Airway epithelial cell (primary cell): Measurements from ENCODE around the gene EEF2.

DNA sequence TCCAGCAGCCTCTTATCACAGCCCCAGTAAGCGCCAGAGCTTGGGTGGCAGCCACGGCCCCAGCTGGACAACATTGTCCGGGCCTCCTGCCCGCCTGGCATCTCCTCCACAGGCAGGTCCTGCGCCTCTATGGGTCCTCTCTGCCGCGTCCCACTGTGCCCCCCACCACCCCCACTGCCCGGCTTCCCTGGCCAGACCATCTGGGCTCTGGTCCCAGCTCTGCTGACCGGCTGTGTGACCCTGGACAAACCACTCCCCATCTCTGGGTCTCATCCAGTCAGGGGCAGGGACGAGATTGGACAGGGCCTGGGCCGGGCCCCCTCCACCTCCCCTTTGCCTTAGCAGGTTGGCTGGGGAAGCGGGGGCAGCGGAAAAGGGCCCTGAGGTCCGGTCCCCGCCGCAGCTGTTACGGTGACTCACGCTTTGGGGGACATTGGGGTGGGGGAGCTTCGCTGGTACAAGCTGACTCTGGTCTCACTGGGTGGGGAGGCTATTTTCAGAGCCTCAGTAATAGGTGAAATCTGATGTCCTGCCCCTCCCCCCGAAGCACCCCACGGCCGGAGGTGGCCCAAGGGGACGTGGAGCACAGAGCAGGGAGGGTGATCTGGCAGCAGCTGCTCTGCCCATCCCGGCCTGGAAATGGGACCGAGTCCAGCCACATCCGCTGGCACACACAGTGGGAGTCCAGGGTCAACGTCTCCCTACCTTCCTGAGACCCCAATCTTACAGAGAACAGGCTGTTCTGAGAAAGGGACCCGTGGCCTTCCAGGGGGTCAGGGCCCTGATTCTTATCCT, 9.0 kb downstream of the NFIC start:
- RAMPAGE, long total RNA: no peak

GRCh38 chr19:3411343-3412360, 45.3 kb downstream of the NFIC start:
- RAMPAGE, long total RNA: no peak

DNA sequence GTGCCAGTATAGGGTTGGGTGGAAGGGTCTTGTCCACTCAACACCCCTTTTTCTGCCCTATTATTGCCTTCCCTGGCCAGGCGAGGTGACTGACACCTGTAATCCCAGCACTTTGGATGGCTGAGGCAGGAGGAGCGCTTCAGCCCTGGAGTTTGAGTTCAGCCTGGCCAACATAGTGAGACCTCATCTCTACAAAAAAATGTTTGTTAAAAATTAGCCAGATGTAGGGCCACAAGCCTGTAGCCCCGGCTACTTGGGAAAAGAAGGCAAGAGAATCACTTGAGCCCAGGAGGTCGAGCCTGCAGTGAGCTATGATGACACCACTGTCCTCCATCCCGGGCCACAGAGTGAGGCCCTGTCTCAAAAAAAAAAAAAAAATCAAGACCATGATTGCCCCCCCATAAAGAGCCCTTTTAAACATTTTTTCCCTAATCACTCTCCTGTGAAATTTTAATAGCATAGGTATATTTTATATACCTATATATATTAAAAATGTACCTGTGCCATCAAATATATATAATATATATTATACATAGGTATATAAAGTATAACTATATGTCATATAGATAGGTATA, 49.5 kb downstream of the NFIC start:
- RAMPAGE, long total RNA: no peak

- RAMPAGE, long total RNA: no peak
These were observed 57.0 kb downstream of the SMIM24 start for GRCh38 chr19:3423333-3423776.

GRCh38 chr19:3434109-3434691, 46.1 kb downstream of the SMIM24 start:
- RAMPAGE, long total RNA: no peak

GRCh38 chr19:3507333-3507866, 1.3 kb downstream of the FZR1 start:
- RAMPAGE, long total RNA: no peak

DNA sequence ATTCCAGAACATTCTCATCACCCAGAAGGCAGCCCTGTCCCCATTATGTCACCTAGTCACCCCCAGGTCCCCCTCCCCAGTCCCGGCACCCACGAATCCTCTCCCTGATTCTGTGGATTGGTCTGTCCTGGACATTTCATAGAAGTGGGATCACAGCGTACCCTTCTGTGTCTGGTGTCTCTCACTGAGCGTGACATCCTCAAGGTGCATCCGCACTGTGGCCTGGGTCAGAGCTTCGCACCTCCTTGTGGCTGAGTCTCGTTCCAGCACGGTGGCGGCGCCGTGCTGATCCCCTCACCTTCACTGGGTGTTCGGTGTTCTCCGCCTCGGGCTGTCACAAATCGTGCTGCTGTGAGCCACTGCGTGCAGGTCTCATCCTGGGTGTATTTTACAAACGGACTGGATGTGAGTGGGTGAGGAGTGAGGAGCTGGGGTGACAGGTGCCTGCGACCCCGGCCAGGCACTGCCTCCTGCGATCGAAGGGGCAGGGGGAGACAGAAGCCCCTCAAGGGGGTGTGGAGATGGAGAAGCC, 528 bp upstream of the TEKTIP1 start:
- RAMPAGE, long total RNA: no peak

DNA sequence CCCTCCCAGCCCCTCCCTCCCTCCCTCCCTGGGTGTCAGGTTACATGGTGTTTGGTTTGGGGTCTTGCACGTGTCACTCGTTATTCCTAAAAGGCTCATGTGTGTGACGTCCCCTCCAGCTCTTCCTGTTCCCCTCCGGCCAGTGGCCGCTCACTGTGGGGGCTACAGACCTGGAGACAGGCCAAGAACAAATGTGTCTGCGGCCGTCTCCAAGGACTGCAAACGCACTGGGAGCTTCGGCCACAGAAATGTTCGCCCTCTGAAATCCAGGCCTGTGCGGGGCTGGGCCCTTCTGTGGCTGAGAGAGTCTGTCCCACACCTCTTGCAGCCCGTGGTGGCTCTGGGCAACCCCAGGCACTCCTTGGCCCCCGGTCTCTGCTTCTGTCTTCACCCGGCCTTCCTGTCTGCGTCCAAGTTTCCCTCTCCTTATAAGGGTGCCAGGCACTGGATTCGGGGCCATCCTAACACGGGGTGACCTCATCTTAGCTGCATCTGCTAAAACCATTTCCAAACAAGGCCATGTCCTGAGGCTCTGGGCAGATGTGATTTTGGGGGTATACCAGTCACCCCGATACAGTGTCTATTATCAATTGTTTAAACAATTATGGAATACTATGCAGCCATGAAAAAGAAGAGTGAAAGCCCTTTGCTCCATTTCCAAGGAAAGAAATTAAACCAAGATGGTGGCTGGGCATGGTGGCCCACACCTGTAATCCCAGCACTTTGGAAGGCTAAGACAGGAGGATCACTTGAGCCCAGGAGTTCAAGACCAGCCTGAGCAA, 502 bp downstream of the TEKTIP1 start:
- RAMPAGE, long total RNA: no peak

DNA sequence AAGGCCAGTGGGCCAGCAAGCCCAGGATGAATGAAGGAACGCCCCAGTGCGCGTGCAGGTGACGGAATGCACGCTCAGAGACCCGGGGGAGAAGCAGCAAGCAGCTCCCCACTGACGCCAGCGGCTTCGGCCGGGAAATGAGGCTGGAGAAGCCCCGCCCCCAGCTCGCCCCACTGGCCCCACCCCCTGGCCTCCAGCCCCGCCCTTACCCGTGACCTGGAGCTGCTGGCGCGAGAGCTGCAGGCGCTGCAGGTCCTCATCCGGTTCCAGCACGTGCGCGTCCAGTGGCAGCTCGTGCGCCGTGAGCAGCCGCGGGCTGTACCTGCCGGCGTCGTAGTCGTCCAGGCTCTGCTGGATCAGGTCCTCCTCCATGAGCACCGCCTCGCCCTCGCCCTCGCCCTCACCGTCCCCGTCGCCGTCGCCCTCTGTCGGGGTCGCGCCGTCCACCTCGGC, 6.2 kb upstream of the TBXA2R start:
- RAMPAGE, long total RNA: no peak

DNA sequence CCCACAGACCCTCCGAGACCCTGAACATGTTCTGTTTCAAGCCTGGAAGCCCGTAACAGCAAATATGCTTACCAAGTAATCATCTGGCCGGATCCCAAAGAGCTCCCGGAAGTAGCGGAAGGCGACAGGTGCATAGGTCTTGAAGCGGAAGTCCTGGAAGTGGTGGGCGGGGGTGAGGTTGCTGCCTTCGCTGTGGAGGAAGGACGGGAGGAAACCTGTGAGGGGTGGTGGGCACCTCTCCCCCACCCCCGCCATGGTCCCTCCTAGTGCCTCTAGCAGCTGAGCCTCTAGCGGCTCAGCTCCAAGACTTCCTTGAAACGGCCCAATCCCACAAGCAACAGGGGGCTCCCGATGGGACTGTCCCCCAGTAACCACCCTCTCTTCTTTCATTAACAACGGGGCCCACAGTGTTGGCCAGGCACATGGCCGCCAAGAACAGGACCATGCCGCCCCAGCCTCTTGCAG, 34.3 kb upstream of the CACTIN start:
- RAMPAGE, long total RNA: no peak

GRCh38 chr19:3698470-3699814, 1.3 kb downstream of the PIP5K1C start:
- RAMPAGE, long total RNA: no peak

DNA sequence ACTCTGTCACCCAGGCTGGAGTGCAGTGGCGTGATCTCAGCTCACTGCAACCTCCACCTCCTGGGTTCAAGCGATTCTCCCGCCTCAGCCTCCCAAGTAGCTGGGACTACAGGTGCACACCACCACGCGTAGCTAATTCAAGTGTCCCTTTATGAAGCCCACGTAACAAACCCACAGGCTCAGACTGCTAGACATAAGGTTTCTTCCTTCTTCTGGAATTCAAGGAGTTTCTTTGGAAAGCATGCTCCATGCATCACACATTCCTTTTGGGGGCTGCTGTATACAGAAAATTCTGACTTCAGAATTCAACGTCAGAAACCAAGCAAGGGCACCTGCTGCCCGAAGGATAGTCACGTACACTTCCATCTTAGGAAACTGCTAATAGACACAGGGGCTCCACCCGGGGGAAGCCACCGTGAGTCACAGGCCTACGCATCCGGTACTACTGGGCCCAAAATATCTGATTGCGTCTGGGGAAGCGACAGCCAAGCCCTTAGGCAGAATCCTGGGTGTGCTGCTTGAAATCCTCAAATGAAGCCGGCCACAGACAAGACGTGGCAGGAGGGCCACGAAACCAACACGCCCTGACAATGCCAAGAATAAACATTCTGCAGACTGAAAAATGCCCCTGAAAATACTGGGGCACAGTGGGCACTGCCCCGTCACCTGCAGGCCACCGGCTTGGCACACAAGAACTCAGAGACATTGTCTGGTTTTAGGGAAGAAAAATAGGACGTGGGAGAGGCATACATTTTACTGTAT, 40.5 kb downstream of the ZFR2 start:
- RAMPAGE, long total RNA: no peak

- RAMPAGE, long total RNA: no peak
These were observed 11.3 kb downstream of the DAPK3 start for GRCh38 chr19:3959375-3960220.

GRCh38 chr19:3968578-3969079, 2.3 kb downstream of the DAPK3 start:
- RAMPAGE, long total RNA: no peak

DNA sequence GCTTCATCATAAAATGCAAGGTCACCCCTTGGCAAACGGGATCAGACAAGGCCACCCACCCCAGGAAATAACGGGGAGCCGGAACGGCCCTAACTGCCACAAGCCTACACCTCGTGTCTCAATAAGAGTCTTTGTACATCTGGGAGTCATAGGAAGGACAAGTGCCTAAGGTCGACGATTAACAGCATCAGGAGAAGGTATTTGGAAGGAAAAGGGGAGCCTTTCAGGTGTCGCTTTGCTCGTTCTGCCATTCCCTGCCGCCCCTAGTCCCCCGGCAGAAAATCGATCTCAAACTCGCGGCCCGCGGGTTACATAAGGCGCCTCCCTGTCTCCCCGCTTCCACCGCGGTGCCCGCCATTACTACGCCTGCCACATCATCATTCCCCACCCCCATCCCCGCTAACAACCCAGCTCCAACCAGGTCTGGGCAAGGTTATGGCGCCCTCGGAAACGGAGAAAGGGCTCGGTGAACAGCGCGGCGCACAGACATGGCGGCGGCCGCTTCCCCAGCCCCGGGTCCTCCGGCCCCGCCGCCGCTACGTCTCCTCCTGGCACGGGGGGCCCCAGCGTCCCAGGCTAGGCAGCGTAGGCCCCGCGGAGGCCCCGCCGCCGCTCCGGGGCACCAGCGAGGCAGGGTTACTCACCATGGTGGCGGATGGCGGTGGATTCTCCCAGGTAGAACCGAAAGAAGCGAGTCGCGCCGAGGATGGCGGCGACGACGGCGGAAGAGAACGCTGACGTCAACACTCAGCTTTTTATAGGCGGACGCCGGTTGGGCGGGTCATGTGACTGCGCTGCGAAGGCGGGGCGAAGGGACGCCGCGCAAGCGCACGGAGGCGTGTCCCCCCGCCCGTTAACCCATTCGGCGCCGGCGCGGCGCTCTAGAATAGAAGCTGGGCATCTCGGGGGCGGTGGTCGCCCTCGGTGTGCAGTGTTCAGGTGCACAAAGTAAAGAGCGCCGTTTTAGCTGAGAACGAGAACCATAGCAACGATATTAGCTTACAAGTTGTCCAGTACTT, at the start of gene EEF2:
Gene EEF2, minus strand, starts transcription at position 730 of the 1,019 bp plus-strand sequence.
- RAMPAGE, long total RNA: start-site peak on the minus strand centred at position 722 of the sequence, 5 bp wide, 134 and 26 reads in 2 replicates

- RAMPAGE, long total RNA: no peak
These were observed 1.3 kb upstream of the ZBTB7A start for GRCh38 chr19:4068014-4068371.

DNA sequence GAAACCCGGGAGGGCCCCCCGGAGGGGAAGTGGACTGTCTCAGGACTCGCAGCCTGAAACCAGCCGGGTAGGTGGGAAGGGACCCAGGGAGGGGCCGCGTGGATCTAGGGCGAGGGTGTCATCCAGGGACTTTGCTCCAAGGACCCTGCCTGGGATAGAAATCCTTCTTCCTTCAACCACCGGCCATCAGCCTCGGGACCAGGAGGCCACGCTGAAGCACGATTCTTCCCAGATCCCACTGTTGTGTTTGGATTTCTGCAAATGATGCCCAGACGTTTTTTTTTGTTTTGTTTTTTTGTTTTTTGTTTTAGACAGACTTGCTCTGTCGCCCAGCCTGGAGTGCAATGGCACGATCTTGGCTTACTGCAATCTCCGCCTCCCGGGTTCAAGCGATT, 1.7 kb upstream of the ZBTB7A start:
- RAMPAGE, long total RNA: no peak

DNA sequence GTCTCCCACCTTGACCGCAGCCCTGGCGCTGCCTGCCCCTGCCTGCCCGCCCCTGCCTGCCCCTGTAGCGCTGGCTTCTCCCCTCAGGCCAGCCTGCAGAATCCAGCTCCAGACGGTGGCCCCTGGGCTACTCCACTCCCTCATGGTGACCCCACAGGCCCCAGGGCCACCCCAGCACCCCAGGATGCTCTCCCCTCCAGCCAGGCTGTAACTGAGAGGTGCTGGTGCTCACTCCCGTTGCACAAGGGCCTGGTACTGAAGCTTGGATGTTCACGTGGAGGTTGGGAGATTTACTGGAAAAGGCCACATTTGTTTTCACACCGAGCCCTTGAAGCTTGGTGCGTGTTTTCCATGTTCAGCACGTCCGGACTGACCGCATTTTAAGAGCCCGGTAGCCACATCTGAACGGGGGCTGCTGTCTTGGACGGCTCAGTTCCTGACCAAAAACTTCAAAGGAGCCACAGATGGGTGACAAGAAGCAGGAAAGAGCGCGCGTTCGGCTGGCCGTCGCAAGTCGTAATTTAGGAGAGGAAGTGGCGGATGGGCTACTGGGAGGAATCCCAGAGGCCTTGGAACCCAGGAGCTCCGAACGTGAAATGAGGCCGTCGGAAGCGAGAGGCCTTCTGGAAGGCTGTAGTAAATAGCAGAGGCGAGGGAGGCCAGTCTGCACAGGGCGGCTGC, 11.2 kb downstream of the MAP2K2 start:
- RAMPAGE, long total RNA: no peak

DNA sequence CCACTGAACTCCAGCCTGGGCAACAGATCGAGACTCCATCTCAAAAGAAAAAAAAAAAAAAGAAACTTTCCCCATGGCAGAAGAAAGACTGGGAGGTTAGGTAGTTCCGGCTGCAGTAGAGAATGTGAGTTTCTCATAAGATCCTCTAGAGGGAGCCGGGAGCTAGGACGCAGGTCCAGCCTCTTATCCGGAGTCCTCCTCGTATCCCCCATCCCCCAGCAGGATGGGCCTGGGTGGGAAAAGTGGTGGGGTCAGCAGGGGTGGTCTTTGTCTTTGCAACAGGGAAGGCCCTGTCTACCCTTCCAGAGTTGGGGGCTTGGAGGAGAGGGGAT, 13.1 kb upstream of the CREB3L3 start:
- RAMPAGE, long total RNA: no peak

GRCh38 chr19:4173164-4173821, 9.1 kb downstream of the SIRT6 start:
- RAMPAGE, long total RNA: no peak